Camera-type eye (tissue), 1 donor: ENCODE data around the genes BTBD3 and DSTN.

GRCh38 chr20:11267296-11267767 is 593.5 kb upstream of the JAG1 start:
- RAMPAGE, long total RNA: no peak

- RAMPAGE, long total RNA: no peak
Measured at GRCh38 chr20:11271407-11271720, 597.6 kb upstream of the JAG1 start.

DNA sequence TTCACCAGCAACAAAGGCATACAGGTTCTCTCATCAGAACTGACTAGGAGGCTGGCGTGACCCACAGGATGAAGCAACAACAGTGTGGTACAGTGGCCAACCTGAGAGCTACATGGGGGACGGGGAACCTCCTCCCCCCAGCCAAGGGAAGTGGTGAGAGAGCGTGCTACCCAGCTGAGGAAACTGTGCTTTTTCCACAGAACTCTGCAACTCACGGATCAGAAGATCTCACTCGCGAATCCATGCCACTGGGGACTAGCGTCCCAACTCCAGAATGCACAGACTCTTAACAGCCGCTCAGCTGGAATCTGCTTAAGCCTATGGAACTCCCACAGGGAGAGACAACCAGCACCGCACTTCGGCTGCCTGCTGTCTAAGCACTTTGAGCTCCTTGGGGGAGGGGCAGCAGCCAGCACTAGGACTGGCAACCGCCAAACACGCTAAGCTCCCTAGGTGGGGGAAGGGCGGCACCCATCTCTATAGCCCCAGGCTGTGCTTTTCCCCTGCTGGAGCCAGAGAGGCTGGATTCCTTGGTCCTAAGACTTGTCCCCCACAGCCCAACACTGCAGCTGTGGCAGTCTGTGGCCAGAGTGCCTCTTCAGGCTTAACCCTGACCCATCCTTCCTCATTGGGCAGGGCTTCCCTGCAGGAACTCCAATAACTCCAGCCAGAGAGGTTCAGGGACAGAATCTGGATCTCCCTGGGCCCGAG is 538.2 kb upstream of the BTBD3 start:
- RAMPAGE, long total RNA: no peak

DNA sequence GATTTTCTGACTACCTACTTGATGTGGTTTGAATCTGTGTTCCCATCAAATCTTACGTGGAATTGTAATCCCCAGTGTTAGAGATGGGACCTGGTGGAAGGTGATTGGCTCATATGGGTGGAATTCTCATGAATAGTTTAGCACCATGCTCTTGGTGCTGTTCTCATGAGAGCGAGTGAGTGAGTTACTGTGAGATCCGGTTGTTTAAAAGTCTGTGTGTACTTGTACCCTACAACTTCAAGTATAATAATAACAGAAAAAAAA is 111.3 kb upstream of the BTBD3 start:
- RAMPAGE, long total RNA: no peak

DNA sequence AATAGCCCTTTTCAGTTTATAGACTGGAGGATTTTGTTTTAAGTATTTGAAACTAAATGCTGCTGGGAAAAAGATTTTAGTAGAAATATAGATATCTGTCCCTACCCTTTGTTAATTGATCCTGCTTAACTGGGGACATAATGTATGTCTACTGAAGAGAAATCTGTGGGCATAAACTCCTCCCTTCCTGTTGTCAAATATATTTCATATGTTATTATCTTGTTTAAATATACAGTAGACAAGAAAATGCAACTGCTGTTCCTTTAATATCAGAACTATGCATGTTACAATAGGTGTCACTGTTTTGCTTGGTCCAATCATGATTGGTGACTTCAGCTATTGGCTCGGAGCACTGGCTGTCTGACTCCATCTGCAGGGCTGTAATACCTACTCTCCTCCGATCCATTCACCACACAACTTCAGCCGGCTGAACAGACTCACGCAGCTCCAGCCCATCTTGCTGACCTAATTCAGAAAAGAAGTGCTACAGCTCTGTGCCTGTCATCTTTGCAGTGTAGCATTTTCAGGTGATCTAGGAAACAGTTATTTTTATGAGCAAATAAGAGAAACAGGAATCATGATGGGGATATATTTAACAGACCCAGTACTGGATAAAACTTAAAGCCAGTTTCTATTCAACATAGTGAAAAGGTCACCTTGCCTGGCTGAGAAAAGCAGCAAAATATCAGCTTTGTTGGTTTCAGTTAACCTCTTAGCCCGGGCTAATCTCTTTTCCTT is at the start of gene BTBD3:
Gene BTBD3 (plus strand): TSS at position 409 of the 738 bp plus-strand sequence.
- RAMPAGE, long total RNA: no peak

- RAMPAGE, long total RNA: no peak
Measured at GRCh38 chr20:12762763-12763076, 246.1 kb upstream of the SPTLC3 start.

GRCh38 chr20:13267119-13267679 is 46.1 kb downstream of the ISM1 start:
- RAMPAGE, long total RNA: no peak

DNA sequence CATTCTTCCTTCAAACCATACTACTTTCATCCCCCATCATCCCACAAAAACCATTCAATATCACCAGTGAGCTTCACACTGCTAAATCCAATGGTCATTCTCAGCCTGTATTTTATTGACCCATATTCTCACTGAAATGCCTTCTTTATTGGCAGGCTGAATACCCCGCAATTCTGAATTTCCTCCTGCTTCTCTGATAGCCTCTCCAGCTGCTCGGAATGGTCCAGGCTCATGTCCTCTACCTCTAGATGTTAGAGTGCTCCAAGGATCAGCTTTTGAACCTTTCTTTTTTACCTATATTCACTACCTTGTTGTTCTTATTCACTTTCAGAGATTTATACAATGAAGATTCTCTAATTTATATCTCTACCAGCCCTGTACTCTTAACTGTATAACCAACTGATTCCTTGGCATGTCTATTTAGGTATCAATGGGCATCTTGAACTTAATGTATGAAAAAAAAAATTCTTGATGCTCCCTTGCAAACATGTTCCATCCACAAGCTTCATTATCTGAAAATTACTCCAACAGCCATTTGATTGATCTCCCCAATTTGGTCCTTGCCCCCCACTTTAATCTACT is 30.5 kb downstream of the ESF1 start:
- RAMPAGE, long total RNA: no peak

- RAMPAGE, long total RNA: no peak
Measured at GRCh38 chr20:13769539-13770198, 15.1 kb downstream of the ESF1 start.

GRCh38 chr20:13782303-13783264 is 2.1 kb downstream of the ESF1 start:
- RAMPAGE, long total RNA: no peak

DNA sequence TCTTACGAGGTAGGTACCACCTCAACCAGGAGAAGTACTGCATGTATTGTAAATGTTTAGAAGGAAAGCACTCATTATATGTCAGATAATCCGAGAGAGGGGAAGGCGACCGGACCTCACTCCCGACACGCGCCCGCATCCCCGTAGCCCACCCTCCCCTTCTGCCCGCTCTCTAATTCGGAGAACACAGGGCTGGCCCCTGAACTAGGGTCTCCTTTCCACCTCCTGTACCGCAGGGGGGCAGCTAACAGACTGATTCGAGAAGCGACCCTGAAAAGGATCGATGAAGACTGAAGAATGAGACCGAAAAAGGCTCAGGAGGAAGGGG is 325 bp downstream of the ESF1 start:
- RAMPAGE, long total RNA: no peak

GRCh38 chr20:16541227-16541654 is 32.0 kb downstream of the KIF16B start:
- RAMPAGE, long total RNA: no peak

GRCh38 chr20:16607556-16608132 is 34.4 kb upstream of the KIF16B start:
- RAMPAGE, long total RNA: no peak

GRCh38 chr20:17006497-17006958 is 220.3 kb upstream of the PCSK2 start:
- RAMPAGE, long total RNA: no peak

GRCh38 chr20:17227820-17228519 is 1.1 kb downstream of the PCSK2 start:
- RAMPAGE, long total RNA: no peak

GRCh38 chr20:17562618-17563137 is 7.2 kb upstream of the DSTN start:
- RAMPAGE, long total RNA: no peak

GRCh38 chr20:17569642-17570325 is at the start of gene DSTN:
TSS of gene DSTN (plus strand) at chr20:17570075.
- RAMPAGE, long total RNA: start-site peak on the plus strand at chr20:17570066-17570193, 1,154 reads

- RAMPAGE, long total RNA: no peak
Measured at GRCh38 chr20:17570326-17571068, 622 bp downstream of the DSTN start.

DNA sequence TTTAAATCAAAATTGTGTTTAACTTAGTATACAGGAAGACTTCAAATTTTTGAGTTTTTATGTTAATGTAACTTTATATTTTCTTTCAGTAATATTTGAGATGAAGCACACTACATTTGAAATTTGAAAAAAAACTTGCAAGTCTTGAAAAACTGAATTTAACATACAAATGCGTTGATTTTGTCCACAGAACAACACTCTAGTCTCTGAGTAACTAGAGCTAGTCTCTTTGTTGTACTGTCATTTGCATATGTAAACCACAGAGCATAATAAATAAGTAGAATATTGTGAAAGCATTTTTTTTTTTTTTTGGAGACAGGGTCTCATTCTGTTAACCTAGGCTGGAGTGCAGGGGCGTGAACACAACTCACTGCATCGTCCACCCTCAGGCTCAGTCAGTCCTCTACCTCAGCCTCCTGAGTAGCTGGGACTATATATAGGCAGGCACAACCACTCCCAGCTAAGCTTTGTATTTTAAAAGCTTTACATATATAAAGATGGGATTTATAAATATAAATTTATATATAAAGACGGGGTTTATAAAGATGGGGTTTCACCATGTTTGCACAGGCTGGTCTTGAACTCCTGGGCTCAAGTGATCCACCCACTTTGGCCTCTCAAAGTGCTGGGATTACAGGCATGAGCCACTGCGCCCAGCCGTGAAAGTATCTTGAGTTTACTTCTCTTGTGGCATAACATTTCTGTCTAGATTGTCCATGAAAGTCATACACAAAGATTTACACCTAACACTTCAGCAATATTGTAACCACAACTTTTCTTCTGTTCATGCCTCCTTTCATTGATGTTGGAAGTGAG is 5.5 kb downstream of the DSTN start:
- RAMPAGE, long total RNA: no peak

GRCh38 chr20:17611392-17611912 is 41.6 kb downstream of the DSTN start:
- RAMPAGE, long total RNA: no peak